Glomerular endothelial cell (primary cell): ENCODE data around the genes REXO4, ADAMTSL2 and DBH.

DNA sequence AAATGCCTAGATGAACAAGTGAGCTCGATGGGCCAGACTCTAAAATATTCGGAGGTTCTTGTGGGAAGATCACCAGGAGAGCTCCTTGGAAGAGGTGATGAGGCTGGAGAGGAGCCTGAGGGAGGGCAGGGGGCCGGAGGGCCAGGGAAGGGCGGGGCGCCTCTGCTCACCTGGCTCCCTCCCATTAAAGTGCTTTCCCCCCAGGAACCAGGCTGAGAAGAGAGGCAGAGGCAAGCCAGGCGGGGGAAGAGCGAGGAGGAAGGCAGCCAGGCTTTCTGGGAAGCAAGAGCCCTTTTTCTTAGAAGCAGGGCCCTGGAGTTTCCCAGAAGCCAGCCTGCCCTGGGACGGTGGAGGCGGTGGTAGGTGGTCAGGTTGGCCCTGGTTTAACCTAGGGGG, 16.3 kb upstream of the RALGDS start:
- RAMPAGE, long total RNA: no peak

DNA sequence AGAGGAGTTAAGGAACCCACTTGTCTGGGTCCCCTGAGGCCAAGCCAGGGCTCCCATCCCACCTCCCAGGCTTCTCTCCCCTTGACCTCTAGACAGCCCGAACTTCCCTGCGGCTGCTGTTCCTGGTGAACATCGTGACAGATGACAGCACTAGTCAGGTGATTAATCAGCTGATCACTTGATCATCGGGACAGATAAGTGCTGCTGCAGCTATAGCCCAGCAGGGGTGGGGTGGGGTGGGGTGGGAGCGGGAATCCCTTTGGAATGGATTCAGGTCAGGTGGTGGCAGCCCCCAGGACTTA, 18.8 kb upstream of the RALGDS start:
- RAMPAGE, long total RNA: no peak

DNA sequence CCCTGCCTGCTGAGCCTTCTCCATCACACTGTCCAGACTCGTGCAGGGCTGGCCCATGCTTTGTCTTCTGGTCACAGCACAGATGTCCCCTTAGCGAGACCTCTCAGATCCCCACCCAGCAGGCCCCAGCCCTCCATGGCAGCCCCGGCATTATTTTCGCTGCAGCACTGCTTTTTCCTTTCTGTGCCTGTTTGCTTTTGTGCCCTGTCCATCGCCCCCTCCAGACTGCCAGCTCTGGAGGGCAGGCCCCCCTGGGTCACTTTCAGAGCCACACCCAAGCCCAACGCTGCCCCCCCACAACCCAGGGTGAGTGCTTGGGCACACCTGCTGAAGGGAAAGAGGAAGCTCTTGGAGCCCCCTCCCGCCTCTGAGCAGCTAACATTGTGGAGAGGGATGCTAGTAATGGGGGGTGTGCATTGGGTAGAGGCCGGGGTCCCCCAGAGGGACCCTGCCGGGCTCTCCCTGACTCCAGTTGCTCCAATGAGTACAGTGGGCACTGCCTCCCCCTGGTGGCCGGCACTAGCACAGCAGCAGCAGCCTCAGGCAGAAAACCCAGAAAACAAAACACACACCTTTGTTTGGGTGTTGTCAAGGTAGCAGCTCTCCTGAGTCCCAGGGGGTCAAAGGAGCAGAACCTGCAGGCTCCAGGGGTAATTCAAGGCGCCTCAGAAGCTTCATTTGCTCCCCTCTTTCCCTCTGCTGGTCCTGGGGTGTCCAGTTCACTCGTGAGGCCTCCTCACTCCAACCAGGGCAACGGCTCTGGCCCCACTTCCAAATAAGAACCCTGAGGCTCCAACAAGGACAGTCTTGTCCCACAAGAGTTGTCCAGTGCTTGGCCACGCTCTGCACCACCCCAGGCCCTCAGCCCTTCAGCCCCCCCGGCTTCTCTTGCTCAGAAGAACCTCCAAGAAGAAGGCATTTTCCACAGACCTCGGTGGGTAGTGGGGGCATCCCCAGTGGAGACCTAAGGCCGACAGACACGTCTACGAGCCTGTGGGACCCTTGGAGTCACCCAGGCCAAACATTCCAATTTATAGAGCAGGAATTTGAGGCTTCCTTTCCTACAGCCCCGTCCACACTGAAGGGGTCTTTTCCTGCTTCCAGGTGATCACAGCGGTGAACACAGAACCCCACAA, 16.2 kb downstream of the GBGT1 start:
- RAMPAGE, long total RNA: no peak

DNA sequence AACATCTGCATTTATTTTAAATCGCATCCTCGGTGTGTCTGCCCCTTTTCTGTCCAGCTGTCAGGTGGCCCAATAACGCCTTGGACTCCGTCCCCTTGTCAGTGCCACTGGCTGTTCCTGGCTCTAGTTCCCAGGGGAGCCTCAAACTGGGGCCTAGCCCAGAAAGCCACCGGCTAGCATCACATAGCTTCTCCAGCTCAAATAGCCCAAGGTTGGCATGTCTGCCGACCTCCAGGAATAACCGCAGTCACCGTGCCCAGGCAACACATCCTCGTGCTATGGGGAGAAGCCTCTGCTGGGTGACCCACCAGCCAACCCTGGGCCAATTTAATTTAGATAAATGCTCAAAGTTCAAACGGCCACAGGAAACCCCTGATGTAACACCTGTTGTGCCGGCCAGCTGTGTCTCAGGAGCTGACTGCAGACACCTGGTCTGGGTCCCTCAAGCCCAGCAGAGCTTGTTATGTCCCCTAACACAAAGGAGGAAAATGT, 11.7 kb downstream of the REXO4 start:
- RAMPAGE, long total RNA: no peak

- RAMPAGE, long total RNA: no peak
Measured at GRCh38 chr9:133417303-133418632, at the start of gene REXO4. Gene REXO4 (minus strand): TSS chr9:133418010.

DNA sequence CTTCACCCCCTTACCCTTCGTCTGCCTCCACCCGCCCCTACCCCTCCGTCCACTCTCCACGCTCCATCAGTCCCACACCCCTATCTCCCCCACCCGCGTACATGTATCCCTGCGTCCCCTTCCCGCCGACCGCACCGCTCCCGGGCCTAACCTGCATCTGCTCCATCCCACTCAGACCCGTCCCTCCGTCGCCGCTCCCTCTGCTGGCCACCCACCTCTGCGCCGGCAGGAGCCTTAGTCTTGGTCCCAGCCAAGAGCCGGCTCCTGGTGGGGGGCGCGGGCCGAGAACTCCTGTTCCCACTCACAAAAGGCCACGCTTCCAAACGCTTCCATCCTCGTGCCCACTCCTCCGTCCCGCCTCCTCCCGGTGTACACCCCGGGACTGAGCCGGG, 7.4 kb downstream of the ADAMTS13 start:
- RAMPAGE, long total RNA: no peak

DNA sequence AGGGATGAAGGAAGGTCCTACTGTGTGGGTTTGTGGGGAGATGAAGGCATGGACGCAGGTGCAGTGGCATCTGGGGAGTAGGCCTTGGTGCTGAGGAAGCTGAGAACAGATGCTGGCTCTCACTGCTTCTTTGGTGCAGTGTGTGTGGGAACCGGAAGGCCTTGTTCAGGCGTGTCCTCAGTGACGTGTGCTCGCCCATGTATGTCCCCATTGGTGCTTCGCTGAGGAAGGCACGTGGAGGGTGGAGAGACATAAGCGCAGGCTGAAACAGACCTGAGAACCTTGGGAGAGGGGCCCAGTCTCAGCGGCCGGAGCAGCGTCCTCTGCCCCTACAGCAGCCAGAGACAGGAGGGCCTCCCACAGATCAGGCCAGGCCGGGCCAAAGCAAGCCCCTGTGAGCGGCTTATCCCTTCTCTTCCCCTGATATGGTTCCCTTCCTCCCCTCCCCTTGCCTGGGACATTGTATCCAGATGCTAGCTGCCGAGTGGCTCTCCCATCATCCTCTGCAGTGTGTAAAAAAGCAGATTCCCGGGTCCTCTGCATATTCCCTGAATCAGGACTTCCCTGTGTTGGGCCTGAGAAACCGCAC, 18.8 kb upstream of the CACFD1 start:
- RAMPAGE, long total RNA: no peak

DNA sequence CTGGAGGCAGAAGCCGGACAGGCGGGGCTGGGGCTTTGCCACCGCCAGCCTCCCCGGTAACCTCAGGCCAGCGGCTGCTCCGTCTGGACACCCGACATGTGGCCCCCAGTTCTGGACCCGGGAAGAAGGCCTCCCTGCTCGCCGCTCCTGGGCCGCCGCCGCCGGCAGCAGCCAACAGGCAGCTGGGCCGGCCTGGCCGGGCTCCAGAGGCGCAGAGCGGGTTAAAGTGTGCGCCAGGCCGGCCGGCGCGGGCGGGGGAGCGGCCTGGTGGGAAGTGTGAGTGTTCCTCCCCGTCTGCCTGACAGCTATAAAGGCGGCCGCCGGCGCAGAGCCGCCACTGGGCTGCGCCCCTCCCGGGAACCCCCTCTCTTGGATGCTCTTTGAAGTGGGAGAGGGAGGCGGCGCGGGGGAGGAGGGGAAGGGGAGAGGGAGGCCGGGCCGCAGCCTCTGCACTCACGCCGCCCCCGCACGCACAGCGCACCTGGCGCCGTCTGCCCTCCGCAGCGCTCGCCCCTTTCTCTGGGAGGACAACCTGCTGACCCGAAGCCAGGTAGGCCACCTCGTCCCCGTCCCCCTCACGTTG, at the start of gene ADAMTSL2:
TSS of gene ADAMTSL2 (plus strand) at position 337 of the 583 bp plus-strand sequence.
- RAMPAGE, long total RNA: no peak

DNA sequence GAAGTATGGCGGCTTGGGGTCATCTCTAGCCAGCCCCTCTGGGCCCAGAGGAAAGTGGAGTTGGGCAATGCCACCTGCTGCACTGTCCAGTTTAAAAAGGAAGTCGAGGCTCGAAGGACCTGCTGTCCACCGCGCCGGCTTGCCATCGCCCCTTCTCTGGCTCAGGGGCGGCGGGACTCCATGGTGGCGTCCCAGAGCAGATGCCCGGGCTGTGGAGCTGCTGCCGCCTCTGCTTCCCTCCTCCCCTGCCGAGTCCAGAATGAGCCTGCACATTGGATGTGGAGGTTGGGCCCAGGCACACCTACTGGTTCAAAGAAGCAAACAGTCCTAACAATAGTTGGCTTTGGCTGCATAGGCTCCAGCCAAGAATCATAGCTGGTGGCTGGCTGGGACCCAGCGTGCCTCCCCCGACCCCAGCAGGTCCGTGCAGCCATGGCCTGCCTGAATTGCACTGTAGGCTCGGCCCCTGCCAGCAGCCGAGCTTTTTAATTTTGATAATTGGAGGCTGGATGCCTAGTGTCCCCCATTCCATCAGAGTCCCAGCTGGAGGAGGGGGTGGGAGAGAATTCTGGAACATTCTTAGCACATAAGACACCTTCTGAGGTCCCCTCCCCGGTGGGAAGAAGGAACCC, 25.8 kb downstream of the ADAMTSL2 start:
- RAMPAGE, long total RNA: no peak

DNA sequence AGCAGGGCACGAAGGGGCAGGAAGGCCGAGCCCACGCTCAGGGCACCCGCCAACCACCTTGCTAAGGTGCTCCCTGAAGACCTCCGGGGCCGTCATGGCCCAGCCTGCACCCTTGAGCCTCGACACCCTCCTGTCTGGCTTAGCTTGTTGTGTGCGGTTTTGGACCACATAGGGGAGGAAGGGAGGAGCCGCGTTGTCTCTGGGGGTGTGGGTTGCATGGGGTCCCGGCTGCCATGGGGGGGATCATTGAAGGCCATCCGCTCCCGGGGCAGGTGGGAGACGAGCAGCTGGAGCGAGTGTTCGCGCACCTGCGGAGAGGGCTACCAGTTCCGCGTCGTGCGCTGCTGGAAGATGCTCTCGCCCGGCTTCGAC, 33.5 kb downstream of the ADAMTSL2 start:
- RAMPAGE, long total RNA: no peak

GRCh38 chr9:133636023-133636627, at the start of gene DBH:
Gene DBH (plus strand): TSS chr9:133636363.
- RAMPAGE, long total RNA: no peak

DNA sequence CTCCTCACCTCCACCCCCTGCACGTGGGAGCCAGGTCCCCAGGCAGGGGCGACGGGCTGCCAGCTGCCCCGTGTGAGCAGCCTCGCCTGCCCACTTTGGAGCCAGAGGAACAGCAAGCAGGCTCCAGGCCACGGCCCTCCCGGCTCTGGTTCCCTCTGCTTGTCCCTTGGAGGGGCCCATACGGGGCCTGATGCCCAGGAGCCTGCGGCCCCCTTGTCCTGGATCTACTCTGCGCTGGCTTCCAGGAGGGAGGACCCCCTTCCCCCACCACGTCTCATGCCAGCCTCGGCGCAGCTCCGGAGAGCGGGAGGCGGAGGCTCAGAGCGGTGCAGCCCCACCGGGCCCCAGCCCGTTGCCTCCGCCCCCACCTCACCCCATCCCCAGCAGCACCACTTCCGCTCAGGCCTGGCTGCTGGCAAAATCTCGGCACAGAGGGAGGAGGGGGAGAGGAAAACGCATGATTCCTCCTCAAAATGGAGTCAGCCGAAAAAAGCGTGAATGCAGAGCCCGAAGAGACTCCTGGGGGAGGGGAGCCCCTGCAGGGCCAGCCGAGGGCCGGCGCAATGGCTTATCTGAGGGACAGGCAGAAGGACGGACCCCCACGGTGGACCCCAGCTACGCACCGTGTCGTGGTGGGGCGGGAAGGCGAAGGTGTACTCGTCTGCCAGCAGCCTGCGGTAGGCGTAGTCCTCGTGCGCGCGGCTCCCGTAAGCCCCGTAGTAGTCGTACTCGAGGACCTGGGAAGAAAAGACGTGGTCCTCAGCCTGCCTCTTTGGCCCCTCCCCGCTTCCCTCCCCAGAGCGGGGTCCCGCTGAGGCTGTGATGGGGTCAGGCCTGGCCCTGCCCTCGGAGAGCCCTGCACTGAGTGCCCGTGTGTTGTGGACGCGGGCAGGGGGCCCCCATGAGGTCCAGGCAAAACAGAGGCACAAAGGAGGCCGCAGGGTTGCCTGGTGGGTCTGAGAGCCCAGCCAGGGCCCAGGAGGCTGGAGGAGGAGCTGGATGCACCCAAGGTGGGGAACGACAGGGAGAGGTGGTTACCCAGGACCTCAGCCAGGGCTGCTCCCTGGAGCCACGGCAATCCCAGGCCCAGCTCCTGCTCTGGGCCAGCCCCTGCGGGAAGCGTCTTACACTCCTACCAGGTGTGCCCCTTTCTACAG, 35.5 kb downstream of the SARDH start:
- RAMPAGE, long total RNA: no peak

- RAMPAGE, long total RNA: no peak
Measured at GRCh38 chr9:133739818-133740361, 1.7 kb upstream of the SARDH start.

DNA sequence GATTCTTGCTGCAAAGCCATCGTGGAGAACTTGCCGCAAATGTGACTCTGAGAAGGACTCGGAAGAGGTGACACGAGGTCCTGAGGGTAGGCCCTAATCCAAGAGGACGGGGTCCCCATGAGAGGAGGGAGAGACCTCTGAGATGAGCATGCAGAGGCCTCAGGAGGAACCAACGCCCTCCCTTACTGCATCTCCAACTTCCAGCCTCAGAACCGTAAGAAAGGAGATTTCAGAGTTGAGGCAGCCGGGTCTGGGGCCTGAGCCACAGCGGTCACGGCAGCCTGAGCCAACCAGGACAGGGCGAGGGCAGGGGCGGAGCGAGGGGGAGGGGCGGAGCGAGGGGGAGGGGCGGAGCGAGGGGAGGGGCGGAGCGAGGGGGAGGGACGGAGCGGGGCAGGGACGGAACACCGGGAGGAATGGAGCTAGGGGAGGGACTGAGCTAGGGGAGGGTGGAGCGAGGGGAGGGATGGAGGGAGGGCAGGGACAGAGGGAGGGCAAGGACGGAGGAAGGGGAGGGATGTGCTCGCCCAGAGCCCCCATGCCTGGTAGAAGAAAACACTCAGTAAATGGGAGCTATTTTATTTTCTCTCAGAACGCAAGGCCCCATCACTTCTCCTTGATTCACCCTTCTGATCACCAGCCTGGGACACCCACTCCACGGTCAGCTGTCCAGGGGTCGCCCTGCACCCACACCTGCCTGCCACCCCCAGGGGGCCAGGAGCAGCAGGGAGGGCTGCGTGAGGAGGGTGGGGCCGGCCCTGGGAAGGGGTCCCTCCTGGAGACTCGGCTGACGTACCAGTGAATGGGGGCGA, 21.4 kb upstream of the SARDH start:
- RAMPAGE, long total RNA: no peak

- RAMPAGE, long total RNA: no peak
Measured at GRCh38 chr9:133786128-133787016, 48.2 kb upstream of the SARDH start.

DNA sequence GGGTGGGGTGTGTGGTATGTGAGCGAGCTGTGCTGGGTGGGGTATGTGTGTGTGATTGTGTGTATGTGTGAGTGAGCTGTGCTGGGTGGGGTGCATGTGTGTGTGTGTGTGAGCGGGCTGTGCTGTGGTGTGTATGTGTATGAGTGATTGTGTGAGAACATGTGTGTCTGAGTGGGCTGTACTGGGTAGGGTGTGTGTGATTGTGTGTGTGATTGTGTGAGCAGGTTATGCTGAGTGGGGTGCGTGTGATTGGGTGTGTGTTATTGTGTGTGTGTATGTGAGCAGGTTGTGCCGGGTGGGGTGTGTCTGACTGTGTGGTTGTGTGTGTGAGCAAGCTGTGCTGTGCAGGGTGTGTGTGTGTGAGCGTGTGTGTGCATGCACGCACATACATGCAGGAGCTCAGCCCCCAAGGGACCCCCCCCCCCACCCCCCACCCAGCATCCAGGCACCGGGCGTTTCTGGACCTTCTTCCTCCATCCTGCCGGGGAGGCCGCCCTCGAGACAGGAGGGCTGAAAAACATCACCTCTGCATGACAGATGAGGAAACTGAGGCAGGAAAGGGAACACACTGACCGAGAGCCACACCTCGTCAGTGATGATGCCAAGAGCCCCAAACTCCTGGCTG, 54.2 kb upstream of the SARDH start:
- RAMPAGE, long total RNA: no peak

- RAMPAGE, long total RNA: no peak
Measured at GRCh38 chr9:133844571-133845918, 106.9 kb upstream of the SARDH start.

DNA sequence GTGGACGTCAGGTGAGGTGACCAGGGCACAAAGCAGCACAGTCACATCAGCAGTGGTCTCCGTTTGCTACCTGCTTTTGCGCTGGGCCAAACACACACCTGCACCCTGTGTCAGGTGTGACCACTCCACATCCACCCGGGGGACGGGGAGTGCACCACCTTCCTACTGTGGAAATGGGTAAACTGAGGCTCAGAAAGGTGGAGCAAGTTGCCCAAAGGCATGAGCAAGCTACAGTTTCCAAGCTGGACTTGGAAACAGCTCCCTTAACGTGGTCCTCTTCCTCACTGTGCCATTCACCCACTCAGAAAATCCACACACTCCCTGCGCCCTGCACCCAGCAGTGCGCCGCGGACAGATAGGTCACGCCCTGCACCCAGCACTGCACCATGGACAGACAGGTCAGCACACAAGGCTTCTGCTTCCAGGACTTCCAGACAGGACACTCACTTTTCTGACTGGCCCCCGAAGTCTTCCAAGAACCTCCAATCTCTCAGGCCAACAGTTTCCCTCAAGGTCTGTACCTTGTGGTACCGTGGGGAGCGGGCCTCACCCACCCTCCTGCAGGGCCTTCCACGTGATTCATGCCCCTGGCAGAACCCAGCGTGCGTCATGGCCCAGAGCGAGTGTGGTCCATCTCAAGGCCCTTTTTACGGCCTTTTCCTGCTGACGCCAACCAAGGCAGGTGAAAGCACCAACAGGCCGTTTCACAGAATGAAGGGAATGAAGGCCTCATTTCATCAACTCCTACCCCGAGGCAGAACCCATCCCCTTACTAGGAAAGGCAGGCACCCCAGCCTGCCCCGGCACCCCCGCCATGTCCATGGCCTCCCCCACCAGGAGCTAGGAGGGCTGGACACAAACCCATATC, 17.5 kb downstream of the VAV2 start:
- RAMPAGE, long total RNA: no peak

GRCh38 chr9:133978981-133980057, 12.8 kb downstream of the VAV2 start:
- RAMPAGE, long total RNA: no peak

GRCh38 chr9:133992704-133993060, 558 bp upstream of the VAV2 start:
- RAMPAGE, long total RNA: no peak